Bronchus (tissue), 1 donor: ENCODE measurements around a stretch of chr11.

DNA sequence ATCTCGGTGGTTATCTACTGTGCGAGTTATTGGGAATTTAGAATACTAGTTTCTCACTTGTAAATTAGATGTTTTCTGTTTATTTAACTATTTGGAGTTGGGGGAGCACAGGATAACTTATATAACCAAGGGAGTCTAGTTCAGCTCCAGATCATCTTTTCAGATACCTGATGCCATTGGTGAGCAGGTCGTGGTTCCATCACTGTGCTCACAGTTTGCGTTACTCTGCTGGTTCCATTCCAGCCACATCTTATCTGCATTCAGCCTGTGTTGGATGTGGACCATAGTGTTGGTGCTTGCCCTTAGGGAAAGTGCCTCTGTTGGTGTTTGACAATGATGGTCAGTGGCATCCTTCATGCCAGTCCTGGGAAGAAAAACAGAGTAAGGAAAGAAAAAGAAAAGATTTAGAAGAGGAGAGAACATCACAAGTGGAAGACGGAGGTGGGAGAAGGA, 104.6 kb downstream of the PPP6R3 start:
- PRO-cap = no peak

DNA sequence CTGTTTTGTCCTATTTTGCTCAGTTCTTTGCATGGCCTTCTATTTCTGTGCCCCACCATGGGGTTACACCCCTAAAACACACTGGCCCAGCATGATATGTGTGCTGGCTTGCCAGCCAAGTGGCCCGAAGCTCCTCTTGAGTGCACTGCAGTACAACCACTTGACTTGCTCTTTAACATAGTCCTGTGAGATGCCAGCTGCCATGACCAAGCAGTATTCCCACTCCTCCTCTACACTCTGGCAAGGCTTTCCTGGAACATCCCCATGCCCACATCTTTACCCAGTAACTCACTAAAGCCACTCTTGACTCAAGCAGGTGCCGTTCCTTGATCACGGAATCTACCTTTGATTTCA, 102.9 kb upstream of the GAL start:
- PRO-cap = no peak

DNA sequence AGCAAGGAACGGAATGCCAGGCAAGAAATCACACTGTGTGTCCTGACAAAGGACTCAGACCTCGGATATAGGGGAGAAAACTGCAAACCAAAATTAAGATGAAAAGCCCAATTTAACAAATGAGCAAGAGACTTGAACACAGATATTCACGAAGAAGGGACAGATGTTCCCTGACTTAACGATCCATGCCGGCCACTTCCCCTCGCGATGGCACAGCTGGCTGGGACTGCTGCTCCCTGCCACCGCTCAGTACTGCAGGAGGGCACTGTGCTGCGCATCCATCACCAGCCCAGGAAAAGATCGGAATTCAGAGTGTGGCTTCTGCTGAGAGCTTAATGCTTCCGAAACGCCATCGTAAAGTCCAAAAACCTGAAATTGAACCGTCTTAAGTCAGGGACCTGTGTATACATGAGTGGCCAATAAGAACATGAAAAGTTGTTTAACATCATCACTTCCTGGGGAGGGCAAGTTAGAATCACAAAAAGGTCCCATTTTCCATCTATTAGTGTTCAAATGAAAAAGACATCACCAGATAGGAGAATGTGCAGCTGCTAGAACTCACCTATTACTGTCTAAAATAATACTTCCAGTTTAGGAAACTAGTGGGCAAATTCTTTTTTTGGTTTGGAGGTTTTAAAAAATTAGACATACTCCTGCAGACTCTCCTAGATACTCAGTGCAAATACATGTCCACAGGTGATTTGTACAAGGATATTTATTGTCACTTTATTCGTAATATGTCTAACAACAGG, 67.6 kb upstream of the GAL start:
- PRO-cap = no peak

- PRO-cap = no peak
Observed at GRCh38 chr11:68811618-68812309, 30.0 kb downstream of the CPT1A start.

- PRO-cap = no peak
Observed at GRCh38 chr11:68923428-68924072, 19.9 kb downstream of the IGHMBP2 start.

- PRO-cap = no peak
Observed at GRCh38 chr11:69055088-69055668, 6.4 kb downstream of the TPCN2 start.

- PRO-cap = no peak
Observed at GRCh38 chr11:69067284-69067666, 18.5 kb downstream of the TPCN2 start.

GRCh38 chr11:69094359-69095408, 46.0 kb downstream of the TPCN2 start:
- PRO-cap = no peak

DNA sequence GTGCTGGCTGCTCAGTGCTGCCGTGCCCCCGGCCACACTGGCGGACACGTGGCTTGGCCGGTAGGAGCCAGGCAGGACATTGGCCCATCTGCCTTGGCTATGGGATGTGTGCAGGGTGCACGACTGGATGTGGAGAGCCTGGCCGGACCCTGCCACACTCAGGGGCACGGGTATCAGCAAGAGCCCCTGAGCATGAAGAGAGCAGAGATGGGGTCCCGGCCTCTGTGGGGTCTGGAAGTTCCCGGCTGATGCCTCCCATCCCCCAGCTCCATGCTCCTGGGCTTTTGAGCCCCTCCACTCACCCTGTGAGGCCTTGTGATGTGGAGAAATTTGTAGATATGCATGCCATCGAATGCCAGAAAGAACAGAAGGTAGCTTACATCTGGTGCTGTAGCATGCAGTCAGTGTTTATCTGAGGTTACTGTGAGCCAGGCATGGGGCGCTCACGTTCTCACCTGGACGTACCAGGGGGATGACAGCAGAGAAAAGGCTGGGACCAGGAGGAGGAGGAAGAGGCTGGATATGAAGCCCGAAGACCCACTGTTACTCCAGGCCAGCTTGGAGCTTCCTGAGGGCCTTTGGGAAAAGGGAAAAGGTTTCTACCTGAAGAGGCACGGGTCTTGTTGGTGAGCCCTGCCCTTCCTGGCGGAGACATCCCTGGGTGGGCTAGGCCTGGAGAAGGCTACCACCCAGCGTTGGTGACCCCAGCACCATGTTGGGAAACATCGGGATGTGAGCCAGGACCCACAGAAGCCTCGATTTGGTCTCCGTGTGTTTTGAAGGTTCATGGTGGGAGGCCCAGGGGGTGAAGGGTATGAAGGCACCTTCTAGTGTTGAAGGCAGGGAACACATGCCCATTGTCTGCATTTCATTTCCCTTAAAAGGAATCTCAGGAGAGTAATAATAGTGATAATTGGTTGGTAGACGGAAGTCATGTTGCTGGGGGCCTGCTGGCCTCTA, 47.0 kb downstream of the TPCN2 start:
- PRO-cap = no peak

GRCh38 chr11:69114733-69115449, 40.8 kb upstream of the SMIM38 start:
- PRO-cap = bidirectional peak, plus-strand start at chr11:69115219, minus-strand start at chr11:69114954

DNA sequence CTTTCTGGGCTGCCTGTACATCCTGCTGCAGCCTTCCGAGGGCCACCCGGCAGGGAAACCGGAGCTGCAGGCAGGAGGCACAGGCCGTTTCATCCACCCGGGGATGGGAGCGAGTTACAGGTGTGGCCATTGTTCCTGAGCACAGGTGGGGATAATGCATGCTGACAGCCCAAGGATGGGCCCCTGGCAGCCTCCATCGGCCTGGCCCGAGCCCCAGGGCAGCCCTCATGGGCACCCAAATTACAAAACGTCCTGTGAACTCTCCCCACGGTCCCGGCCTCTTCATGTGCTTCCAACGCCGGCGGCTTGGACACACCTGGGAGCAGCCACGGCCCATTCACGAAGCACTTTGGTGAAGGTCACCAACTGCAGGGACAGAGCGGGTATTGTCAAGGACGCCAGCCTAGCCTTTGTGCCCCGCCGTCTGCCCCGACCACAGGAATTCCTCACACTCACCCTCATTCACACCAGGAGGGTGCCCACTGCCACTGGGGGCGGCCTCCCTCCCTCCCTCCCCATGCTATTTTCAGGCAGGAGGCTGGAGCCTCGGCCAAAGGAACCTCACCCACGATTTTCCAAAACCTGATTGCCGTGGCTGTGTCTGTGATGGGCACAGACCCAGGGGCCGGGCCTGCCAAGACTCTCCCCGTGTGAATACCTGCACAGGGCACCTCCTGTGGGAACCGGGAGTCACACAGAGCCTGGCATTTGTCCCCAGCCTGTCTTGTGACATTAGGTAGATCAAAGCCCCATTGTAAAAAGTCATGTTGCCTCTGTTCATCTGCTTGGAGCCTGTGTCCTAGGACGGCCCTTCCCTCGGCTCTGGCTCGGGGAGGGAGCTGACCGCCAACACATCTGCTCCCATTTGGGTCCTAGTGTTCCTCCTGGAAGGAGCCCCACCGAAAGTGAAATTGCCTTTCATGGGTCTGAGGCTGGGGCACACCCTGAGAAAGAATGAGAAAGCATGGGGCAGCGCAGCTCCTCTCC, 42.0 kb upstream of the MYEOV start:
- PRO-cap = no peak

DNA sequence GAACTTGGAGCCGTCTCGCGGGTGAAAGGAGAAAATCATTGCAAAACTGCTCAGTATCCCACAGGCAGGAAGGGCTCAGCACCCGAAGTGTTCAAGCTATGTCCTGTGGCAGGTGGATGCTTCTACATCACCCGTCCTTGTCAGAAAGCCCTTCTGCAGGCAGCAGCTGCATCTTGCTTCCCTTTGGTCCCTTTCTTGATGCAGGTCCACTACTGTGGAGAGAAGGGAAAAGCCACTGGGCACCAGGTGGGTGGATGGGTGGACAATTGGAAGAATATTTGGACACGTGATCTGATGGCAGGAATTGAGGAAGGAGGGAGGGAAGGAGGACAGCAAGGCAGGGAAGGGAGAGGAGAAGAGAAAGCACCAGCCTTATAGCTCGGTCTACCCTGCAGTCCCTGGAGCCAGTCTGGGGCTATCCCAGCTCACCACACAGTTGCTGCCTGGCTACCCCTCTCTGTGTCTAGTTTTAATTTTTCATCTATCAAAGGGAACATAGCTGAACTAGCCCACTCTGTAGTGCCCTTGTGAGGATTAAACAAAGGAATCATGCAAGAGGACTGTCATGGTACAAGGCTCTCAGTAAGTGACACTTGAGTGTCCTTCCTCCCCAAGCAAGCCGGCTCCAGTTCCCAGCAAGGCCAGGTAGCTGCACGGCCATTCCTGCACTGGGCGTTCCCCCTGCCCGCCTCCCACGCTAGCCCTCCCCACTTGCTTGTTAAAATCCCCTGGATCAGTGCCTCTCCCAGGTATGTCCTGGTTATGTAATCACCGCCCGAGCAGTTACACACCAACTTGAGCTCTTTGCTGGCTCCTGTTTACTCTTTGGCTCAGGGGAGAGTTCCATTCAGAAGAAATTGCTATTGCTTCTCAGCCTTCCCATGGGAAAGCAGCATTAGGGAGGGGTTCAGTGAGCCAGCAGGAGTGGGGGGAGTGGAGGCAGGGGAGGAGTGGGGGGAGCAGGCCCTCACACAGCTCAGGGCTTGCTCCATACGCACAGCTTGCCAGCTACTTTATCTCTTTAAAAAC, 19.6 kb upstream of the MYEOV start:
- PRO-cap = unidirectional peak, minus-strand start at position 400 of the sequence

GRCh38 chr11:69297028-69297924, 3.3 kb downstream of the MYEOV start:
- PRO-cap = bidirectional peak, plus-strand start at chr11:69297669, minus-strand start at chr11:69297220

GRCh38 chr11:69348336-69348882, 54.5 kb downstream of the MYEOV start:
- PRO-cap = no peak

- PRO-cap = no peak
Observed at GRCh38 chr11:69396551-69397132, 102.7 kb downstream of the MYEOV start.

DNA sequence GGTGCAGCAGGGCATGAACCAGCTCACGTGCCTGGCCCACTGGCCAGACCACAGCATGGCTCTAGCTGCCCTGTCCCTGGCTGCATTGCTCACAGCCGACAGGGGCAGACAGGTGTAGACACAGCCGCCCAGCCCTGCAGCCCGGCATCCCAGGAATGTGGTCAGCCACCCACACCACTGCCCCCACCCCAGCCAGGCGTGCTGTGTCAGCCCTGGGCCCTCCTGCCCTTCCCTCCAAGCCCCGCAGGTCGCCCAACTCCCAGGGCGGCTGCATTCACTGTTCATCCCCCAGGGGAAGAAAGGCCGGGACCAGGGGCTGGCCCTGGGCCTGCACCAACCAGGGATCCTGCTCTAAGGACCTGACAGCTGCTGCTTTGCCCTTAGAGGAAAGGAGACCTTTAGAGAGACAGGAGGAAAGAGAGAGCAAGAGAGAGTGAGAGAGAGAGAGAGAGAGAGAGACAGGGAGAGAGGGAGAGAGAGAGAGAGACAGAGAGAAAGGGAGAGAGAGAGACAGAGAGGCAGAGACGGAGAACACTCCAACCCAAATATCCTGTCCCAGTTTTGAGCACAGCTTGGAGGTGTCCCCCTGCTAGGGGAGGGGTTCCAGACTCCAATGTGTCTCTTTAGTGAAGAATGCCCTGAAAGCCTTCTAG, 143.3 kb downstream of the MYEOV start:
- PRO-cap = no peak

- PRO-cap = no peak
Observed at GRCh38 chr11:69448940-69450173, 155.4 kb downstream of the MYEOV start.

- PRO-cap = bidirectional peak, plus-strand start at chr11:69644510, minus-strand start at chr11:69644259
Observed at GRCh38 chr11:69644100-69644687, 3.2 kb downstream of the CCND1 start.

DNA sequence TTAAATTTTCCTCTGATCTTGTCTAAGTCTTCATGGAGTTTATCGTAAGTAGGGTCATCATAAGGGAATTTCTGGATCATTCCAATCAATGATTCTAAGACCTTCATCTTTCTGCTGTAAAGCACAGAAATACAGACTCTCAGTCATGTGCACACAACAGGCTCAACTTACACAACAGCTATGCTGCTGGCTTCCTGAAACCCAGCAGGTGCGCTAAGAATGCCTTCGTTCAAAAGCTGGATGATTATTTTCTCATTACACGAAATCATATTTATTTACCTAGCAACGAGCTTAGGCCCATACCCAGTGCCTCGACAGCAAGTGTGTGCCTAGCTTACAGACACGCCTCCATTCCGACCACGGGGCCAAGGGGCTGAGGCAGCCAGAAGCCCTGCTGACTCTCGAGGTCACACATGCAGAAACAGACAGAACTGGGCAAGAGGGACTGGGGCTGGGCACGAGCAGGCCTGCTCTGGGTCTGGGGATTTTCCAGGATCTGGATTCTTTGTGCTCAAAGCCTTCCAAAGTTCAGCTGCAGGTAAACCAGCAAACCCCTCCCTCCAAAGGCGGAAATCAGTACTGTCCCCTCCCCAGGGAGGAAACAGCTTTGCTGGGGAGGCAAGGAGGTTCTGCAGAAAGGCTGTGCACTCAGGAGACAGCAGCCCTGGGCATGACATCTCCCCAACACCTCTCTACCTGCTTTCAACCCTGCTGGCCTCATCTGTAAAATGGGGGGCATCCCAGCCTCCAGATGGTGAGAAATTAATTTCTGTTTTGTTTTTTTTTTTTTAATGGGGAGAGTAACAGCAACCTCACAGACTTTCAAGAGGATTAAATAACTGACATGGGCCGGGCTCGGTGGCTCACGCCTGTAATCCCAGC, 7.0 kb downstream of the LTO1 start:
- PRO-cap = unidirectional peak, plus-strand start at position 428 of the sequence

DNA sequence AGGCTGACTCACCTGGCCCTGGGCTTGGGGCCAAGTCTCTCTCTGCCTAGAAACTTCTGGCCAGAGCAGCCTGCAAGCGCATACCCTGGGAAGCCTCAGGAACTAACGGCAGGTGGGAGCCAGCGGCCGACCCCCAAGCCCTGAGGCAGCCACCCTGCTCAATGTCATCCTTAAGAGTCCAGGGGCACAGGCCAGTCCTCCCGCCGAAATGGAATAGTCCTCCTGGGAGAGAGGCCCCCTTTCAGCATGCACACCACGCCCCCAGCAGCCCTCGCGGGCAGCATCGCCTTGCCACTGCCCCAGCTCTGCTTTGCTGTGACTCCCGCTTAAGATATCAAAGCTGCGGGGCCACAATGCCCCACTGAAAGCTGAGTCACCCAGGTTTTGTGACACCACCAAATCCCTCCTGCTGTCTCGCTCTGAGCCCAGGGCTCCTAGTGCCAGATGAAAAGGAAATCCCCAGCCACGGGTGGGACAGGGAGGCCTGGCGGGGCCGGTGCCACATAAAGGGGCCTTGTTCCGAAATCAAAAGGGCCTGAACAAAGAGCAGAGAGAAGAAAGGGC, 21.3 kb upstream of the FGF3 start:
- PRO-cap = no peak